Airway epithelial cell (primary cell): ENCODE measurements around the genes EOGT and MITF.

- RAMPAGE, long total RNA, result no peak
These were observed at the start of gene EOGT for GRCh38 chr3:69013560-69014363. EOGT (minus strand) TSS chr3:69013684.

DNA sequence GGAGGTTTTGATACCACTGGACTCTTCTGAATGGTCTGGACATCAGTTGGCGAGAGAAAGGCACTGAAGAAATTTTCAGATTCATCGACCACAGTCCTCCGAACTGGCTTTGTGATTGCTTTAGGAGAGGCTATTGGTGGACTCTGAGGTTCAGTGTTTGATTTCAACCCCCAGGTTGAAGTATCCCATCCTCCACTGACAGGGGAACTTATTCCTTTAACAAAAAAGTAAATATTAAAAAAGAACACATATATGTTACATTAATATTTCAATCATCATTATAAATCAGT lies 3.8 kb downstream of the TMF1 start:
- RAMPAGE, long total RNA, result no peak

DNA sequence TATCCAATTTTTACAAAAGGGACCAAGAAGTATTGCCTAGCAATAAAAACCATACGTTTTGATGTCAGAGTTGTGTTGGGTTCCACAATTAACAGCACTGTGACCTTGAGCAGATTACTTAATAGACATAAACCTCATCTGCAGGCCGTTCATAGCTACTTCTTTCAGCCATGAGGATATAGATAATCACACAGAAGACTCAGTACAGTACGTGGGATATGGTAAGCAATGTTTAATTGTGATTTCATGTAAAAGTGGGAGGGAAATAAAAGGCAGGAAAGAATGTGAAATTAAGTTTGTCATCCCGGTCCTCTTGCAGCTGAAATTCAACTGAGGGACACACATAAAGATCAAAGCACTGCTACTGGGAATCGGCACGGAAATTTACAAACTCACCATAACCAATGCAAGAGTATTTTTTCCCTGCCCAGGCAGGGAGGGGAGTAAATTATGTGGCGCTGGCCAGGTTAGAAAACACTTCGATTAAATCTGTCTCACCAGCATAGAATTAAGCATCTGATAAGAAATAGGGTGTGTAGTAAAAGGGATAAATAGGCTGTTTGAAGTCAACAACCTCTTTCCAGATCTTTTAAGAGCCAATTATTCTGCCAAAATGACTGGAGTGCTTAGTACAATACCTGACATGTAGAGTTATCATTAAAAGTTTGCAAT lies 1.0 kb downstream of the UBA3 start:
- RAMPAGE, long total RNA, result no peak

DNA sequence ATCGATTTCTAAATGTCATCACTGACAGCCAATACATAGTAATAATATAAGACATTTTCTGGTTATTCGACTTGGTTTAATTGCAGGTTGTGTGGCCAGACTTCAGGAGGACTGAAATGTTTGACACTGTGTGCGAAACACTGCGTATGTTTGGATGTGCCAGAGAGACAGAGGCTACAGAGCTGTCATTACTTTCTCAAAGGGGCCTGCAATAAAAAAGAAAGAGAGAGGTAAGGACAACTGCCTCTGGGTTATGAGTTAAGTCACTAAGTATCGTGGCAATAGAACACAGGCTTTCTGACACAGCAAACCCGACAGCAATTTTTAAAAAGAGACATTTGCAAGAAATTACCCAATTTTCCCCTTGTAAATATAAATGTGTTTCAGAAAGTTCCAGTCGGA lies 852 bp downstream of the LMOD3 start:
- RAMPAGE, long total RNA, result no peak

DNA sequence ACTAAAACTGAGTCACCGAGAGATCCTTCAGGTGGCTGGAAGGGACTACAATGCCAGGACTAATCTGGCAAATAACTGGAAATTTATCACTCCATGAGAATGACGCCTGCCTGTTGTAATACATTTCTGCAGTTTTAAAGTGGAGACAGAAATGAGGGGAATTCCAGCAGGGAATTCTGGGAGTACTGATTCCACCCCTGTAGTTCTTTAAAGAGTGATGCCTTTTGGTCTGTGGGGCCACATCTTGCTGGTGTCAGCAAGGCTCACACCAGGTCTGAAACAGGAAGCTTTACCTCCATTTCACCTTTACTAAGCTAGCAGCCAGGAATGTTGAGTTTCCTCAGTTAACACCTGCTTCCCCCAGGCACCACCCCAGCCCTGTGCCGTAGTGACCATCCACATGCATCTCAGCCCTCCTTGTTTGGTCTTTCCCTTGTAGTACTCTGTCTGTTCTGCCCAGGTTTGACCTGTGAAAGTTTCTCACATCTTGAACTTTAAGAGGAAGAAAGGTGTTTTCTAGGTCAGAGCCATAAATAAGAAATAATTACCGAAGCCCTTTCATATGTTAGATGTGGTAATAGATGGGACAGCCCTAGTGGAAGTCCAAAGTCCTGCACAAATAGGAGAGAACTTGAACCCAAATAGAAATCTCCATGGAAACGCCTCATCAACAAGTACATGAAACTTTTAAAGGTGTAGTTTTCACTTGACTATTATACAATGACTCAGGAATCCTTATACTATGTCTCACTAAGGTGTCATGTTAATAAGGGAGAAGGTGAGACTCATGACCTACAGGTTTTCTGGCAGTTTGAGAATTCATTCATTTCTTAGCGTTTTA lies 56.8 kb upstream of the LMOD3 start:
- RAMPAGE, long total RNA, result no peak

- RAMPAGE, long total RNA, result start-site peak on the plus strand at chr3:69739451-69739489, 45 and 25 reads in 2 replicates
These were observed at the start of gene MITF for GRCh38 chr3:69739409-69740121. MITF (plus strand) TSS chr3:69739464.

- RAMPAGE, long total RNA, result no peak
These were observed 18.0 kb downstream of the MITF start for GRCh38 chr3:69757158-69757784.

- RAMPAGE, long total RNA, result no peak
These were observed 25.3 kb downstream of the MITF start for GRCh38 chr3:69764518-69764932.

- RAMPAGE, long total RNA, result no peak
These were observed 46.2 kb downstream of the MITF start for GRCh38 chr3:69785406-69785948.

GRCh38 chr3:70067925-70068551 lies 244.4 kb downstream of the MDFIC2 start:
- RAMPAGE, long total RNA, result no peak

- RAMPAGE, long total RNA, result no peak
These were observed 520.7 kb downstream of the FOXP1 start for GRCh38 chr3:71062815-71063317.

GRCh38 chr3:71064378-71064655 lies 519.2 kb downstream of the FOXP1 start:
- RAMPAGE, long total RNA, result no peak

DNA sequence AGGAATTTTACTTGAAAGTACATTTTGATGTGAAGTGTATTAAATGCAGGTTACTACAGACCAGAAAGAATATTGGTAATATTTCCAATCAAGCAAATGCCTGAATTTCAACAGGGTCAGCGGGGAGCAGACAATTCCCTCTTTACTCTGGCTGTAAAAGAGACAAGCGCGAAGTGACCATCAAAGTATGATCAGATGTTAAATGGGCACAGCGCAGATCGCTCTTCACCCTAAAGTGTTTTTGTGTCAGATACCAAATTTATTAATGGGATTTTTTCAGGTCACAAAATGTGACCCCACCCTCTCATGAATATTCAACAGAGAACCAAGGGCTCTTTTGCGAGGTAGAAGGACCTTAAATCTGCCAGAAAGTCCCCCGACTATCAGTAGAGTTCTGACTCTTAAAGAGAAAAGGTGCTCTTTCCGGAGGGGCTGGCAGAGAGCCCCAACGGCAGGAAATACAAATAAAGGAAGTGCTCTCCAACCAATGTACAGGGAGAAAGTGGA lies 517.3 kb downstream of the FOXP1 start:
- RAMPAGE, long total RNA, result no peak

GRCh38 chr3:71076571-71077064 lies 506.9 kb downstream of the FOXP1 start:
- RAMPAGE, long total RNA, result no peak

DNA sequence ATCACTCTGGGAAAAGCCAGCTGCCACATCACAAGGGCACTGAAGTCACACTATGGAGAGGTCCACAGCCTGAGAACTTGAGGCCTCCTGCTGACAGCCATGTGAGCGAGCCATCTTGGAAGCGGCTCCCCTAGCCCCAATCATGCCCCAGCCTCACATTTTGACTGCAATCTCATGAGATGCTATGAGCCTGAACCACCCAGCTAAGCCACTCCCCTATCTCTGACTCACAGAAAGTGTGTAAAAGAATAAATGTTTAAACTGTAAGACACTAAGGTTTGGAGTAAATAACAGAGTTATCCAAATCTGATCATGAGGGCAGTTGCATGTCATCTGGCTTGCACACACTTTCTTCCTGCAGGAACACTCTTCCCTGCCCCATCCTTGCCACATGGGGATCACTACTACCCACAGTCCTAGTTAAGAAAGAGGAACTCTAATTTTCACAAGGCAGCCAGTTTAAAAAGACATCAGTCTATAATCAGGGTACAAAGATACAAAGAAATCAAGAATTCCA lies 494.2 kb downstream of the FOXP1 start:
- RAMPAGE, long total RNA, result no peak

GRCh38 chr3:71129458-71130410 lies 453.8 kb downstream of the FOXP1 start:
- RAMPAGE, long total RNA, result no peak

GRCh38 chr3:71133943-71134499 lies 449.5 kb downstream of the FOXP1 start:
- RAMPAGE, long total RNA, result no peak

- RAMPAGE, long total RNA, result no peak
These were observed 375.9 kb downstream of the FOXP1 start for GRCh38 chr3:71207558-71208081.

GRCh38 chr3:71216283-71216952 lies 367.1 kb downstream of the FOXP1 start:
- RAMPAGE, long total RNA, result no peak

- RAMPAGE, long total RNA, result no peak
These were observed 363.6 kb downstream of the FOXP1 start for GRCh38 chr3:71219815-71220492.